Gastrocnemius medialis (tissue), 3 donors: ENCODE measurements around a stretch of chr7.

- PRO-cap: no peak
- RAMPAGE, long total RNA, 3 experiments: no peak in any of the 3 experiments
Observed at GRCh38 chr7:87709142-87709526, 80.9 kb downstream of the RUNDC3B start.

- PRO-cap: no peak
- RAMPAGE, long total RNA, 3 experiments: no peak in any of the 3 experiments
Observed at GRCh38 chr7:87712488-87713070, 84.4 kb downstream of the RUNDC3B start.

GRCh38 chr7:88200713-88201435, 19.0 kb downstream of the SRI start:
- PRO-cap: no peak
- RAMPAGE, long total RNA, 3 experiments: no peak in any of the 3 experiments

DNA sequence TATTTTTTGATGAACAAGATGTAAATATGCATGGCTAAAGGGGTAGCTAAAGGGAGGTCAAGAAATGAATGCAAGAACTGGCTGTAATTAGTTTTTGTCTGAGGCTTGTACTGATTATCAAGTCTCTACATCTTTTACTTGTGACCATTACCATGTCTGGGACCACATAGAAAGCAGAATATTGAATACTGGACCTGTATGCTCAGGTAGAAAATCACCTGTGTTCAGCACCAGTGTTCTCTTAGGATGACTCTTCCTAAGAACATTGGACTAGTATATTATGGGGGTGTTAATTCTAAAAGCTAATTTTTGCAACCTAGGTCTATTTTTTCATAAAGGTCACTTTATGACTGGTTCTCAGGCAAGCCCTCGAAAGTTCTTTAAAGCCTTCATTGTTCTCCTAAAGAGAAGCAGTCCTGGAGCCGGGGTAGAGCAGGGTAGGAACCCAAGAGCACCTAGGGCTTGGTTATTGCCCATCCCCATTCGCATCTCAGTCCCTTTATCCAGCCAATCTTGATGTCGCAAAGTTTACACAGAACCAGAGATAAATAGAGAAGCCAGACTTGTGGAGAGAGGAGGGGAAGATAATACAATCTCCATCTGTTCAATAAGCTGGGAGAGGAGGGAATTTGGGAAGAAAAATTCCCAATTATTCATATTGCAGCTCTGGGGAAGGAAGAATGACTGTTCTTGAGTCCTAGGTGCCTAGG, 6.2 kb upstream of the SRI start:
- PRO-cap: no peak
- RAMPAGE, long total RNA, 3 experiments: no peak in any of the 3 experiments

DNA sequence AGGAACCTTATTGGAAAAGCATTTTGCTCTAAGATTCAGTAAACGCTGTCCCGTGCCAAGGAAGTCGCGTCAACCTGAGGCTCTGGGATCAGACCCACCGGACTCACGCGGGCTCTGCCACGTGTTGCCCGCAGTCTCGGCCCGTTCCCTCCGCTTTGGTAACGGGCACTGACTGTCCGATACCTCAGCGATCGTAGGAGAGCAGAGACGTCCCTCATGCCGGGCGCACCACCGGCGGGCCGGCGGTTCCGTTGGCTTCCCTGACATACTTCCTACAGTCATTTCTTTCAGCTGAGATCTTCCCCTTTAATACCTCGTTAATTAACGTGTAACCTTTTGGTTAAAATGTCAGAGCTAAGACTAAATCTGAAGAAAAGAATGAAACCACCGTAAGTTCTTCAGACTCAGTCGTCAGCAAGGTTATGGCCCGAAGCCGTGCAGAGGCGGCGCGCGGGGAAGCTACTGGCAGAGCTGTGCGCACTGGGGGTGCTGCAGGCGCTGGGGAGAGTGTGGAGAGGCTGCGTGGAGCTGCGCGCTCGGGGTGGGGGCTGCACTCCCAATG, 35.7 kb upstream of the STEAP1 start:
- PRO-cap: no peak
- RAMPAGE, long total RNA, 3 experiments: no peak in any of the 3 experiments

GRCh38 chr7:90412541-90413424, 9.5 kb downstream of the CLDN12 start:
- PRO-cap: no peak
- RAMPAGE, long total RNA, 3 experiments: no peak in any of the 3 experiments

- PRO-cap: no peak
- RAMPAGE, long total RNA, 3 experiments: no peak in any of the 3 experiments
Observed at GRCh38 chr7:90461303-90461890, 8.0 kb upstream of the PTTG1IP2 start.

DNA sequence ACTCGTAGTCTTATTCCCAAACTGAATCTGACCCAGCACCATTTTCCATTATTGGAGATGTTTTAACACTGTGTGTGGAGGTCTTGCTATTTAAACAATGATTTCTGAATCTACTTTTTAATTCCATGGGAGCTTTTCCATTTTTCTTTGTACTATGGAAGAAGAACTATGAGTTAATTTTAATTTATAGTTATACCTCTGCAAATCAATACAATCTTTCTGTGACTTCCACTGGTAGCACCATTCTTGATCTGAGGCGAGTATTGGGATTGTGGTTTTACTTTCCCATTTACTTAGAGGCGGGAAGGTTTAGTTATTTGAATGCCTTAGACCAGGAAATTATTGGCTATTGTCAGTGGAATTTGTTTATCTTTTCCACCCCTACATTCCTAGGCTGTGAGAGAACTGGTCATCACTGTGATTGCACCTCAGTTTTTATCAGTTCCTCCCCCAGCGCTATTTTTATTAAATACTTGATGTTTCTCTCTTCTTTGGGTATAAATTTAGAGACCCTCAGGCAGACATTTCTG, 29.8 kb downstream of the CDK14 start:
- PRO-cap: no peak
- RAMPAGE, long total RNA, 3 experiments: no peak in any of the 3 experiments

GRCh38 chr7:90728403-90729149, 132.5 kb downstream of the CDK14 start:
- PRO-cap: no peak
- RAMPAGE, long total RNA, 3 experiments: no peak in any of the 3 experiments

GRCh38 chr7:90763087-90763553, 167.0 kb downstream of the CDK14 start:
- PRO-cap: no peak
- RAMPAGE, long total RNA, 3 experiments: no peak in any of the 3 experiments

GRCh38 chr7:91266859-91268196, 3.1 kb downstream of the FZD1 start:
- PRO-cap: no peak
- RAMPAGE, long total RNA, 3 experiments: no peak in any of the 3 experiments

DNA sequence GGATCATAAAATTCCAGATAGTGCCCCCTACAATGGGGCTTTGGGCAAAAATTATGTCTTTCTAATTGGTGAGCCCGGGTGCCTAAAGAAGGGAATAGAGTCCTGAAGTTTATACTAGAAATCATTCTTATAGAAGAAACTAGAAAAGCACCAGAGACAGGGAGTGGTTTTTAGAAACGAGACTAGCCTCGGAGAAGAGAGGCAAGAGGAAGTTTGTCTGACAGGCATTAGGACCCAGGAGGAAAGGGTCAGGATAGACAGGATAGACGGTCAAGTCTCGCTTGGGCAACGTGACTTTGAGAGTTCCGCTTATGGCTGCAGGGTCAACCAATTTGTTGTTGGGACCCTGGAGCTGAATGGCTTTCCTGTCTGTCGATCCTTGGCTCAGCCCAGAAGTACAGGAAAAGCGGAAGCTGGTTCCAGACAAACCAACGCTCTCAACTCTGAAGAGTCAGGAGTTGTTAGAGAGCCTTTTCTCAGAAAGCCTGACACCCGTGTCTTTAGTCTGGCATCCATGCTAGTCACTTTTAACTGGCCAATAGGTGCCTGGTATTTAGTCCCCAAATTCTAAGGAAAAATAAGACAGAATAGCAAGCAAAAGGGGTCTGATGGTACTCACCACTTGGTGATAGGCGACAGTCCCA, 191.2 kb downstream of the FZD1 start:
- PRO-cap: no peak
- RAMPAGE, long total RNA, 3 experiments: no peak in any of the 3 experiments

- PRO-cap: no peak
- RAMPAGE, long total RNA, 3 experiments: no peak in any of the 3 experiments
Observed at GRCh38 chr7:92043492-92044221, 90.6 kb downstream of the CYP51A1 start.

GRCh38 chr7:92195082-92195780, 16.3 kb upstream of the LRRD1 start:
- PRO-cap: no peak
- RAMPAGE, long total RNA, 3 experiments: no peak in any of the 3 experiments

- PRO-cap: no peak
- RAMPAGE, long total RNA, 3 experiments: no peak in any of the 3 experiments
Observed at GRCh38 chr7:92238263-92238761, 7.4 kb downstream of the KRIT1 start.

DNA sequence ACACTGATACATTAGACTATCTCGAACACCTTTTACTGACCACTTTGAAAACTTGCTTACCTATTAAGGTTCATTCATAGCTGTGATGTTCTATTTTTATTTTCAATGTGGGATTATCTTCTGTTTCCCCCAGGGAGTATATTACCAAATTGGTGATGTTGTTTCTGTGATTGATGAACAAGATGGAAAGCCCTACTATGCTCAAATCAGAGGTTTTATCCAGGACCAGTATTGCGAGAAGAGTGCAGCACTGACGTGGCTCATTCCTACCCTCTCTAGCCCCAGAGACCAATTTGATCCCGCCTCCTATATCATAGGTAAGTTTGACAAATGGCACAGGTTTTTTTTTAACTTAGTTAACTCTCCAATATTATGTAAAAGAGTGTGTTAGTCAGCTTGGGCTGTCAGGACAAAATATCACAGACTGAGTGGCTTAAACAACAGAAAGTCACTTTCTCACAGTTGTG, 7.1 kb downstream of the GATAD1 start:
- PRO-cap: no peak
- RAMPAGE, long total RNA, 3 experiments: no peak in any of the 3 experiments

GRCh38 chr7:92483311-92483861, 5.6 kb upstream of the ERVW-1 start:
- PRO-cap: no peak
- RAMPAGE, long total RNA, 3 experiments: no peak in any of the 3 experiments

DNA sequence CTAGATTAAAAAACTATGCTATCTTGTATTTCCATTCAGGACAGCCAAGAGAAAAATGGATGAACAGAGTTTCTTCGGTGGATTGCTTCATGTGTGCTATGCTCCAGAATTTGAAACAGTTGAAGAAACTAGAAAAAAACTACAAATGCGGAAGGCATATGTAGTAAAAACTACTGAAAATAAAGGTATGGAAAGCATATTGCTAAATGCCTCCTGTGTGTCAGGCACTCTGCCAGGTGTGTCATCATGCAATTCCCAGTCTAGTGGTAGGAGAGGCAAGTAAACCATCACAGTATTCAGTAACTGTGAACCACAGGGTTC, 3.7 kb downstream of the RBM48 start:
- PRO-cap: no peak
- RAMPAGE, long total RNA, 3 experiments: no peak in any of the 3 experiments

- PRO-cap: no peak
- RAMPAGE, long total RNA, 3 experiments: no peak in any of the 3 experiments
Observed at GRCh38 chr7:92608266-92609298, 18.4 kb upstream of the FAM133B start.

DNA sequence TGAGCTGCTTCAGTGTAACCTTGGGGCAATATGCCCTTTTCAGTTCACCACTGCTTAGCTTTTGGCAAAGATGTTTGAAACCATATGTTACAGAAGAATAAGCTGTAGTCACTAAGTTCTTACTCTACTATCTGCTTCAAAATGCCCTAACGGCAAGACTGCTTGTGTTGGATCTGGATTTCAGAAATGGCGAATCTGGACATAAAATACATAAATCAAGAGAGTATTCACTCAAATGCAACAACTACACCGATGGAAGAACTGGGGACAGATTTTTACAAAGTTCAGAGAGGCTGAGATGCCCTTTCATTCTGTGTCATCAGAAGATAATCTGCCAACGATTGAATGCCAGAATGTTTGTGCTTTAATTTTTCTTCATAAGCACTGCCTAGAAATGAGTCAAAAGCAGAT, 22.1 kb upstream of the FAM133B start:
- PRO-cap: no peak
- RAMPAGE, long total RNA, 3 experiments: no peak in any of the 3 experiments